Ascending aorta (tissue), 1 donor: ENCODE data around the genes PCK2, FITM1, PSME2, IRF9, IPO4 and LTB4R.

- PRO-cap: no peak
Observed at GRCh38 chr14:24042703-24043104, 9.1 kb upstream of the CARMIL3 start.

GRCh38 chr14:24093636-24094838 is at the start of gene PCK2:
Gene PCK2, plus strand, starts transcription at chr14:24094311.
- PRO-cap: bidirectional peak, plus-strand start at chr14:24094146, minus-strand start at chr14:24093996

DNA sequence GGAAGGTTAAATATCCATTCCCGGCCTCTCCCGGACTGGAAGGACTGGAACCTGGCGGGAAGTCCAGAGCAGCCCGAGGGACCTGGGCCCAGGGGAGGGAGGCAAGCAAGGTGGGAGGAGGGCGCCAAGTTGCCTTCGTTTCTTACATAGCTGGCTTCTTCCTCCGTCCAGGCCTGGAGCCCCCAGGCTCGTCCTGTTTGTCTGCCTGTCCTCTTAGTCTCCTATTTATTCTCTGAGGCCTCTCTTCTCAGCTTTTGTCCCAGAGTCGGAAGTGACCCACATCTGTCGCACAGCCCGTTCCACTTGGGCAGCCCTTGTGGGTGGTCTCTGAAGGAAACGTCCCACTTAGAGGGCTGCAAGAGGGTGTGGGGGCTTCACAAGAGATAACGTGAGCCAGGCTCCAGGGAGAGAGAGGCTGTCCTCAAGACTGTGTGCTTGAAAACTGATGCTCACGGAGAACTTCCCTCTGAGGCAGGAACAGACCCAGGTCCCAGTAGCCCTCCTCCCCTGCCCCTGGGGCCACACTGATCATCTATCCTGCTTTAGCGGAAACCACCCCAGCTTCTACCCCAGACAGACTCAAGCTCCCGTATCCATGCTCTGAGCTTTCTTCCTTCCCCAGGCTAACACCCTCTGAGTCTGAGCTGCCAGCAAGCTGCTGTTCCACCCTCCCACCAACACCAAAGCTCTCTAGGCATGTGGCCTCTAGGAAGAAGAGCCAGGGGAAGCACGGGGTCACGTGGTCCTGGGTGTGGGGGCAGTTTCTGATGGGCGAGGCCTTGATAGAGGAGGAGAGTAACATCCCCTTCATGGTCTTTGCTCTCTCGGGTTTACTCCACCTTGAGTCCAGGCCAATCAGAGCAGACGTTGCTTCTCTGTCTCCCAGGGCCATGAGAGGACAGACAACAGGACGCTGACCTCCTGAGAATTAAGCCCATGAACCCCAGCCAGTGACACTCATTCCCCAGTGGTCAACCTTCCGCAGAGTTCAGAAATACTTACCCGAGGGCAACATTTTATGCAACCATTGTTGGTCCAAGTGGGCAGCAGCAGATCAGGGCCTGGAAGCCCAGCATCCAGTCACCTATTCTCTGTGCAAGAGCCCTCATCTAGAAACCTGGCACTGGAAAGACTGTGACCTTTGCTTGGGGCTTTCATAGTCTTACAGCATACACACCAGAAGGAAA is 1.2 kb downstream of the PCK2 start:
- PRO-cap: no peak

GRCh38 chr14:24130274-24130866 is at the start of gene FITM1:
Gene FITM1, plus strand, starts transcription at chr14:24130659.
- PRO-cap: no peak

GRCh38 chr14:24130867-24131739 is 644 bp downstream of the FITM1 start:
- PRO-cap: no peak

- PRO-cap: bidirectional peak, plus-strand start at chr14:24146751, minus-strand start at chr14:24146610
Observed at GRCh38 chr14:24146461-24147415, at the start of gene PSME2. Gene PSME2, minus strand, starts transcription at chr14:24146610.

DNA sequence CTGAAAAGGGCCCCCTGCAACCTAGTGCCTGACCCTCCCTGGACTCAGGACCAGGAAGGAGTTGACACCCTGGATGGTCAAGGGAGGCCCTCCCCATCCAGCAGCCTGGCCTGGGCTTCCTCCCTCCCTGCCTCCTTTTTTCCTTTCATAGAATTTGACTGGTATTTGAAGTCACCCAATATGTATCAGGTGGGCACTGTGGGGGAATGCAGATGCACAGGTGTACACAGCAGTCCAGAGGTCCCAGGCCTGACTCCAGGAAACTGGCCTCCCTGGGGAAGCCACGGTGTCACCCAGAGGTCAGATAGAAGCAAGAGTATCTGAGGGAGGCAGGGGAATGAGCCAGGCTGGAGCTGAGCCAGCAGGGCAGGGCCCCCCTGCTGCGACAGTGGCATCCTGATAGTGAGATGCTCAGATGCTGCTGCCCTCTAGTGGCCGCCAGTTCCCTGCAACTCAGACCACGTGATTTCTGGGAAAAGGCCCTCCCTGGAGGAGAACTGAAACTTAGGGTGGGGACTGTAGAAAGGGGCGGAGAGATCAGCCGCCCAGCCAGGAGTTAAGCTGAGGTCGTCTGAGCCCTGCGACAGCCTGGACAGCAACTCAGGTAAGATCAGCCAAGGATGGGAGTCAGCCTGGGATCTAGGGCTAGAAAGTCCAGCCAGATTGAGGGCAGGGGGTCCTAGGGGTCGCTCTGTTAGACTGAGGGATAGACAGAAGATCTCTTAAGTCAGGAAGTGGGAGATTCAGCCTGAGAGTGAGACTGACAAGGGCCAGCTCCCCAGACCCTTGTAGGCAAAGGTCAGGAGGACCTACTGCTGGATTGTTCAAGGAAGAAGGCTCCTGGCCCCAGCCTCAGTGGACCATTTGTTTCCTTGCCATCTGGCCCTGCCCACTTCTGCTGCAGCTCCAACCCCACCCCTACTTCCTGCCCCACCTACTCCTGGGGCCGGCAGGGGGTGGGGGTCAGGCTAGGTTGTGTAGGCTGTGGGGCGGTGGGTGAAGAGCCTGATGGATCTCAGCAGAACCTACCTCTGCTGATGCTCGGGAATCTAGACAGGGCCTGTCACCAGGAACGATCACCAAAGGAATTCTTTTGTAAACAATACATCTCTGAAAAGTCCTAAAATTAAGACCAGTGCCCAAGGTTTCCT is at the start of gene IRF9:
IRF9 (plus strand) TSS at position 531 of the 1,151 bp plus-strand sequence.
- PRO-cap: unidirectional peak, plus-strand start at position 552 of the sequence; bidirectional peak, plus-strand start at position 943 of the sequence, minus-strand start at position 866 of the sequence

DNA sequence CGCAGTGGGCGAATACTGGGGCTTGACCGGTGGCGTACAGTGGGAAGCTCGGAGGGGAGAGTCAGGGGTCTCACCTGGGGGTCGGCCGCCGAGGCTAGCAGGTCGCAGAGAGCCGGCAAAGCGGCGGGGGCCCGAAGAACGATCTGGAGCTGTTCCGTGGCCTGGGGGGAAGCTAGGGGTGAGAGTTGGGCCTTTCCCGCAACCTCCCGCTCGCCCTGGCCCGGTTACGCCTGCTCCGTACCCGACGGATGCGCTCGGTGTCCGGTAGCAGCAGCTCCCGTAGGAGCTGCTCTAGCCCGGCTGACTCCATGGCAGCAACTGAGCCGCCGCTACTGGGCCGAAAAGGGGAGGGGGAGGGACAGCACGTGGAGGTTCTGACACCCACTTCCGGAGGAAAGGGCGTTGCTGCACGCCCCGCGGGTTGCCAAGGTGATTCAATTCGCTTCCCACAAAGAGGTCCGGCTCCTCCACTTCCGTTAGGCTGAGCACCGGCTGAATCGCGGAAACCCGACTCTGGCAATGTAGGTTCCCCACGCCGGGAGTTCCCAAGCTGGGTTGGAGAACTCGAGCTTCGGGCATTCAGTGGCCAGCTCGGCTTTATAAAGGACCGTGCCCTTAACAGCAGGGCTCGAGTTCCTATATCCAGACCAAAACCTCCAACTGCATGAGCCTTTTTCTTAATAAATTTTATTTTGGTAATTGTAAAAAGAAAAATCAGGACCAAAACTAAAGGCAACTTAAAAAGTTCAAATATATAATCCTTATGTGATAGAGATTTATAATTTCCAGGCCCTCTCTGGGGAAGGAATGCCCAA is at the start of gene IPO4:
IPO4 (minus strand) TSS at position 339 of the 815 bp plus-strand sequence.
- PRO-cap: unidirectional peak, minus-strand start at position 308 of the sequence

- PRO-cap: no peak
Observed at GRCh38 chr14:24216719-24217178, 883 bp upstream of the MDP1 start.

- PRO-cap: no peak
Observed at GRCh38 chr14:24235554-24236321, 3.0 kb downstream of the GMPR2 start.

DNA sequence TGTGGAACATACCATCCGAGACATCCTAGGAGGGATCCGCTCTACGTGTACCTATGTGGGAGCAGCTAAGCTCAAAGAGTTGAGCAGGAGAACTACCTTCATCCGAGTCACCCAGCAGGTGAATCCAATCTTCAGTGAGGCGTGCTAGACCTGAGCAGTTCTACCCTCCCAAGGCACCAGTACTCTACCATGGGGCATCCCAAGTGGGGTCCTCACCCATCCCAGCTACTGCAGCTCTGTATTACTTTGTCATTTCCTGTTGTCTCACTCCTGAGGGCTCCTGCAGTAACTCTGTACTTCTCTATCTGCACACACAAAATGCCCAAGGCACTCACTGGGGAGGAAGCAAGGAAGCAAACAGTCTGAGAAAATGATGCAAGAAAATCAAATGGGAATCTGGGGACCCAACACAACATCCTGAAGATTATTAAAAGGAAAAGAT is 3.8 kb downstream of the TINF2 start:
- PRO-cap: no peak

DNA sequence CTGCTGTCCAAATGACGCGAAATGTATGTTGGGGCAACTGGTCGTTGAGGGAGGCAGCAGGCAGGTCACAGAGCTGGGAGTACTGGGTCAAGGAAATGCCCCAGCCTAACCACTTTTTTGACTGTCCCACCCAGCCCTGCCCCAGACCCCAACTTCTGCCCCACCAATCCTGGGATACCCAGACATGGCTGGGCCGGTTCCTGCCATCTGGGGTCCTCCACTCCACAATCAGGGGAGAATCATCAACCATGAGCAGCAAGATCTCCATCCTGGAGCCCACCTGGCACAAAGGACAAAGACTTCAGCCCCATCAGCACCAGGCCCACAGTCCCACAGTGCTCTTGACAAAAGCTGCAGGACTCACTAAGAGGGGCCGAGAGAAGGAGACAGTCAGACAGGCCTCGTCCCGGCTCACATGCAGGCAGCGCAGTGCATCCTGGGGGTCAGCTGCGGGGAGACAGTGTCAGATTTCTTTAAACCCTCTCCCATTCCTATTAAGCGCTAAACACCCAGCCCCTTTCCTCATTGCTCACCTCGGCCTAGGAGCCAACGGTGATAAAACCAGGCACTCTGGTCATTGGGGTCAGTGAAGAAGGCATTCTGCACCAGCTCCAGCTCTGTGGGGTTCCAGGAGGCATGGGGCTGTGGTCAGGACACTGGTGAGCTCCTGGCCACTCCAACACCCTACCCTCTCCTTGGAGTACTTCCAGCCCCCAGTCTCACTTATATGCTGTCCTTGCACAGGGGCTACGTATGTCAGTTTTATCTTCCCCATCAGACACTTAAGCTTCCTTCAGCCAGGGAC is 2.6 kb downstream of the RABGGTA start:
- PRO-cap: no peak

- PRO-cap: no peak
Observed at GRCh38 chr14:24278903-24279955, 7.8 kb upstream of the RABGGTA start.

DNA sequence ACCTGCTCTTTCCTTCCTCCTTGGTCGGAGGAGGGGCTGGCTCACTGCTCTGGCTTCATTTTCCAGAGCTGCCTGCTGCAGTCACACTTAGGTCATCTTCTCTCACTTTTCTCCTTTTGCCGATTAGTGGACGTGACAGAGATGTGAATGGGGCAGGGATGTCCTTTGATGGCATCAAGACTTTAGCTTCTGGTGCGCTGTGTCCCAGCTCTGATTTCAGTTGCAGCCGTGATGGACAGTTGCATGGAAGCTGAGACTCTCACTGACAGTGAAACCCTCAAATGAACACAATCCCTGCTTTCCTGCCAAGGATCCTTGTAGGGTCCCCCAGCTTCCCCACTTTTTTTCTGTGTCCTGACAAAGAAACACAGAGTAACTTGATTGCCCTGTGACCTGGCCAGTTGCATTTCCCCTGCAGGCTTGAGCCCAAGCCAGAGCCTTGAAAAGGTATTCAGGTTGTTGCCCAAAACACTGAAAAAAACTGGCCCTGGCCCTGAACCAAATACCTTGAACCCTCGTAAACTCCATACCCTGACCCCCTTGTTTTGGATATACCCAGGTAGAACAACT is 785 bp upstream of the CIDEB start:
- PRO-cap: no peak

- PRO-cap: no peak
Observed at GRCh38 chr14:24310542-24311635, at the start of gene LTB4R. Gene LTB4R, plus strand, starts transcription at chr14:24311502.

- PRO-cap: no peak
Observed at GRCh38 chr14:24346891-24347626, 7.3 kb upstream of the RIPK3 start.

DNA sequence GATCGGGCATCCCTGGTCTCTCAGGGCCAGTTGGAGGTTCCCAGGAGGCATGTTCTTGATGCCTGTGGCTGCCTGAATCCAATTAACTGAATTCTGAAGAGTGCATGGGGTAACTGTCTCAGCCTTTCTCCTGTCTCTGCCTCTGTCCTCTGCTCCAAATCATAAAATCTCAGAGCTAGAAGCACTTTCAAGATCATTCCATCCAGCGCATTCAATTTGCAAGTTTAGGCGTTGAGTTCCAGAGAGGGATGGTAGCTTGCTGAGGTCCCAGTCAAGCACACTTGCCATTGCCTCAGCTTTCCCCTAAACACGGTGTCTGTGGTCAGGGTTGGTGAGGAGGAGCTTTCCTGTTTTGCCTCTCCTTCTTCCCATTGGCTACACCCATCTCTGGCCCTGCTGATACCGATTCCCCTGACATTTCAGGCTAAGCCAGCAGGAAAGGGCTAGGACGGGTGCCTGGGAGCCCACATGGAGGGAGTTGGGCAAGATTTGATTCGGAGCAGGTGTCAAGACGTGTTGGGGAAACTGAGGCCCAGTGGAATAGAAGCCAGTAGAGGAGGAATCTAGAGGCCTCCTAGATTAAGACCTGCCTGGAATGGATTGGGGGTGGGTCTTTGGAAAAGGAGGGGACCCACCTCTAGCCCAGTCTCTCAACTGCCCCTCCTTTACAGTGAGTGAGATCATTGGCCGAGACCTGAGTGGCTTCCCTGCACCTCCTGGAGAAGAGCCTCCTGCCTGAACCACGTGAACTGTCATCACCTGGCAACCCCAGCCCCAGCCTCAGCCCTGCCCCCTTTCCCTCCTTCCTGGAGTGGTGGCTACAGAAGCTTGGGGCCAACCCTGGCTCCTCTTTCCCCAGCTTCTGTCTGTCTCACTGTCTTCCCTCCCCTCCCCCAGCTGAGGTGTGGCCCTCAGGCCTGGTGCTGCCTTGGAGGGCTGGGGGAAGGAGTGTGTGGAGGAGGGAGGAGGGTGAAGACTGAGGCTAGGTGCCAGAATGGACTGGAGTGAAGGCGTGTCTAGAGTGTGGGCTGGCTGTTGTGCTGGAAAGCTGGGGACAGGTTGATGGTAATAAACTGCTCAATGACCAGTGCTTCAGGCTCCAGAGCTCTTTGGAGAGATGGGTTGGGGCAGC is 9.3 kb downstream of the NFATC4 start:
- PRO-cap: no peak

- PRO-cap: no peak
Observed at GRCh38 chr14:24432405-24433581, 3.0 kb downstream of the KHNYN start.

GRCh38 chr14:24607098-24607509 is 2.4 kb downstream of the GZMH start:
- PRO-cap: no peak

GRCh38 chr14:24818863-24819742 is 185.1 kb upstream of the GZMB start:
- PRO-cap: no peak